SK-N-SH (cell line): Measurements from ENCODE around the gene RSRP1.

- RRBS, result no CpG with 5 or more reads among the region's 11 CpGs
CAGE:
- cytosol, long polyA plus RNA, result no peak
- long polyA plus RNA, result no peak
- nucleus, long polyA plus RNA, result no peak
These were observed 3.7 kb upstream of the LYPLA2 start for GRCh38 chr1:23787142-23787741.

- RRBS, result no CpG with 5 or more reads among the region's 4 CpGs
CAGE:
- cytosol, long polyA plus RNA, result no peak
- long polyA plus RNA, result no peak
- nucleus, long polyA plus RNA, result no peak
These were observed 1.2 kb downstream of the FUCA1 start for GRCh38 chr1:23866925-23867171.

DNA sequence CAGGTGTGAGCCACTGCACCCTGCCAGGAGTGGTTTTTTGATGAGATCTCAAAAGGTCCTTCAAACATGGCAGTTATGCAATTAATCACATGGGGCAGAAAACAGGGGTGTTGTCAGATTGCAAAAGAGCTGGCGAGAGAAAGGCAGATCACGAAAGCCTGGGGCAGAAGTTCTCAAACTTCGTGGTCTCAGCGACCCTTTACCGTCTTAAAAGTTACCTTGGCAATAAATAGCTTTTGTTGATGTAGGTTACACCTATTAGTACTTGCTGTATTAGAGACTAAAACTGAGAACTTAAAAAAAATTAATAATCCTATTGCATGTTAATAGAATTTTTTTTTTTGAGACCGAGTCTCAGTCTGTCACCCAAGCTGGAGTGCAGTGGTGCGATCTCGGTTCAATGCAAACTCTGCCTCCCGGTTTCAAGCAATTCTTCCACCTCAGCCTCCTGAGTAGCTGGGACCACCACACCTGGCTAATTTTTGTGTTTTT, 16.0 kb downstream of the CNR2 start:
- RRBS, result no CpG with 5 or more reads among the region's 9 CpGs
CAGE:
- cytosol, long polyA plus RNA, result no peak
- long polyA plus RNA, result no peak
- nucleus, long polyA plus RNA, result no peak

GRCh38 chr1:24502019-24502644, 504 bp upstream of the RCAN3 start:
- RRBS, result 3% methylated on average over 16 of the region's 39 CpGs
CAGE:
- cytosol, long polyA plus RNA, result no peak
- long polyA plus RNA, result no peak
- nucleus, long polyA plus RNA, result no peak

GRCh38 chr1:24671537-24671864, 28.4 kb downstream of the SRRM1 start:
- RRBS, result no CpG with 5 or more reads among the region's 5 CpGs
CAGE:
- cytosol, long polyA plus RNA, result no peak
- long polyA plus RNA, result no peak
- nucleus, long polyA plus RNA, result no peak

DNA sequence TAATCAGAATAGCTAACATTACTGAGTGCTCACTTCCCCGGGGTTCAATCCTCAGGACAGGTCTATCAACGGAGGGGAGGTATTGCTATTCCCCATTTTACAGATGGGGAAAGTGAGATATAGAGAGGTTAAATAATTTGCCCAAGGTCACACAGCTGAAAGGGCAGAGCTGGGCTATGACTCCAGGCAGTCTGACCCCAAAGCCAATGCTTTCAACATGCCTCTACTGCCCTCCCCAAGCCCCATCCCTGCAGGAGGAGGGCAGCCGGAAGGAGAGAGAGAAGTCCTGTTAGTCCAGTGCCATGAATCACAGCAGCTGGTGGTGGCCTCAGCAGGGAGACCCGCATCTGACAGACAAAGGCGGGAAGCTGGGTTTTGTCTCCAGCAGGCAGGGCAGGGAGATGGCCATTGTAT, 20.1 kb upstream of the CLIC4 start:
- RRBS, result no CpG with 5 or more reads among the region's 5 CpGs
CAGE:
- cytosol, long polyA plus RNA, result no peak
- long polyA plus RNA, result no peak
- nucleus, long polyA plus RNA, result no peak

GRCh38 chr1:24745685-24746145, 468 bp downstream of the CLIC4 start:
- RRBS, result under 1% methylated on average over 36 of the region's 64 CpGs
CAGE:
- cytosol, long polyA plus RNA, result no peak
- long polyA plus RNA, result no peak
- nucleus, long polyA plus RNA, result no peak

DNA sequence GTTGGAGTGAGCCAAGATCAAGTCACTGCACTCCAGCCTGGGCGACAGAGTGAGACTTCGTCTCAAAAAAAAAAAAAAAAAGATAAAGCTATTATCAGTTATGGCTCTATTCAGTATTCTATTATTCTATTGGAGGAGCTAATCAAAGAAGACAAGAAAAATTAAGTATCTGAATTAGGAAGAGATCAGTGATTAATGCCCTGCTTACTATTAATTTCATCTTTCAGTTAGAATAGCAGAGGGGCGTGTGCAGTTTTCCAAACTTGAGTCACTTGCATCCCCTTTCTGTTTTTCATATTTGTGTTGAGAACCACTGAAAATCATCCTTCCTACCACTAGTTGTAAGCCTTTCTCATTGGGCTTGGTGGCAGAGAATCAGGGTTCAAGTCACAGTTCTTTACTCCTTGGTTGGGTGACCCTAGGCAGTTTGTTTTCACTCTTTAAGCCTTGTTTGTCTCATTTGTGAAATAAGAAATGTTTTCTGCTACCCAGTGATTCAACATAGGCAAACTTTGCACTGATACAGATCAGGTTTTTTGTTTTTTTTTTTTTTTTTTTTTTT, 2.8 kb downstream of the CLIC4 start:
- RRBS, result no CpG with 5 or more reads among the region's 3 CpGs
CAGE:
- cytosol, long polyA plus RNA, result no peak
- long polyA plus RNA, result no peak
- nucleus, long polyA plus RNA, result no peak

- RRBS, result no CpG with 5 or more reads among the region's 3 CpGs
CAGE:
- cytosol, long polyA plus RNA, result no peak
- long polyA plus RNA, result no peak
- nucleus, long polyA plus RNA, result start-site peak on the plus strand at chr1:24761497-24761569, 5 and 16 reads in 2 replicates; start-site peak on the plus strand at chr1:24761733-24761802, 15 and 15 reads in 2 replicates
These were observed 16.1 kb downstream of the CLIC4 start for GRCh38 chr1:24761152-24762000.

DNA sequence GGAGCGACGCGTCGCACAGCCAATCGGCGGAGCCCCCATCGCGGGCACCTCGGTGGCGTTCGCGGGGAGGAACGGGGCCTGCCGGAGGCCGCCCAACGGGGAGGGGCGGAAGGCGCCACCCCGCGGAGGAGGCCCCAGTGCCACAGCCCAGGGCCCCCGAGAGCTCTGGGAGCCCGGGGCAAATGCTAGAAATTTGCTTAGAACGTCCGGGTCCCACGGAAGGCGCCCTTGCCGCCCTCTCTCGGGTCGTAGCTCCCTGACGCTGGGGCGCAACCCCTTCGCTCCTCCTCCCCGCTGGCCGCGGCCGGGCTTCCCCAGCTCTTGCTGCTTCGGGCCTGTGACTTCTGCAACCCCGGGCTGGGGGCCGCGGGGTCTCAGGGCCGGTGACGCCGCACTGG, 258 bp upstream of the RUNX3 start:
- RRBS, result 7% methylated on average over 26 of the region's 43 CpGs
CAGE:
- cytosol, long polyA plus RNA, result no peak
- long polyA plus RNA, result no peak
- nucleus, long polyA plus RNA, result no peak

DNA sequence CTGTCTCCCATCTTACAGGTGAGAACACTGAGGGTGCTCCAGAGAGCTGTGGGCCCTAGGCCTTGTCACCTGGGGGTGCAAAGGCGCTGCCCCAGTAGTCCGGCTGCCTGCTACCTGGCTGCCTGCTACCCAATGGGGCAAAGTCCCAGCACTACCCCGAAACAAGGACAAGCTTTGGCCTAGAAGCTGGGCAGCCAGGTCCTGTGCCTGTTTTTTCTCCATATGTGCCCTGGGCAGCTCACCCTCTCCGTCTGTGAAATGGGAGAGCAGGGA, 17.0 kb upstream of the RUNX3 start:
- RRBS, result no CpG with 5 or more reads among the region's 4 CpGs
CAGE:
- cytosol, long polyA plus RNA, result no peak
- long polyA plus RNA, result no peak
- nucleus, long polyA plus RNA, result no peak

GRCh38 chr1:24964627-24965600, 34.8 kb upstream of the RUNX3 start:
- RRBS, result no CpG with 5 or more reads among the region's 36 CpGs
CAGE:
- cytosol, long polyA plus RNA, result no peak
- long polyA plus RNA, result no peak
- nucleus, long polyA plus RNA, result no peak

GRCh38 chr1:25064822-25066287, 135.3 kb upstream of the RUNX3 start:
- RRBS, result 61% methylated on average over 3 of the region's 35 CpGs
CAGE:
- cytosol, long polyA plus RNA, result no peak
- long polyA plus RNA, result no peak
- nucleus, long polyA plus RNA, result no peak

- RRBS, result no CpG with 5 or more reads among the region's 15 CpGs
CAGE:
- cytosol, long polyA plus RNA, result no peak
- long polyA plus RNA, result no peak
- nucleus, long polyA plus RNA, result no peak
These were observed 86.5 kb downstream of the SYF2 start for GRCh38 chr1:25145707-25146251.

DNA sequence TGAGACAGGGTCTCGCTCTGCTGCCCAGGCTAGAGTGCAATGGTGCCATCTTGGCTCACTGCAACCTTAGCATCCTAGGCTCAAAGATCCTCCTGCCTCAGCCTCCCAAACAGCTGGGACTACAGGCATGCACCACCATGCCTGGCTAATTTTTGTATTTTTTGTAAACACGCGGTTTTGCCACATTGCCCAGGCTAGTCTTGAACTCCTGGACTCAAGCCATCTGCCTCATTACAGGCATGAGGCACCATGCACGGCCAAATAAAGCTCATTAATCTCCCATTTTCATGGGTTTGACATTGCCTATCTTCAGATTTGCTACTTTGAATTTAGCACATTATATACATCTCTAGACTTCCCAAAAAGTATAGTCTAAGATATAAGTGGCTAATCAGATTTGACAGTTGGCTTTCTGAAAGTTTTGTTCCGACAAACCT, 2.5 kb downstream of the RSRP1 start:
- RRBS, result no CpG with 5 or more reads among the region's 5 CpGs
CAGE:
- cytosol, long polyA plus RNA, result no peak
- long polyA plus RNA, result no peak
- nucleus, long polyA plus RNA, result start-site peak on the minus strand centred at position 63 of the sequence, 98 bp wide, 250 and 335 reads in 2 replicates

GRCh38 chr1:25245241-25245591, 2.0 kb downstream of the RSRP1 start:
- RRBS, result no CpG with 5 or more reads among the region's 5 CpGs
CAGE:
- cytosol, long polyA plus RNA, result no peak
- long polyA plus RNA, result no peak
- nucleus, long polyA plus RNA, result no peak

DNA sequence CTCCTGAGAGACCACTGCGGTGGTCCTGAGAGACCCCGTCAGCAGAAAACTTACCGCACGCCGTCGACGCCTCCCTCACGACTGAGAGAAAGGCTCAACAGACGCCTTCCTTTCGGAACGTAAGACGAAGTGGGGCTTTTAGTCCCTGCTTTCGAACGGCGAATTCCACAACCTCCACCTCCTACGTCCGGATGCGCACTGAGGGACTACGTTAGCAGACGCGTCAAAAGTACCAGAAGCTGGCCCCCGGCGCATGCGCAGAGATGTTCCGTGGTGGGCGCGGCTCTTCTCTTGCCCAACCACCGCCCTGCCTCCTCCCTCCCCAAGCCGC, at the start of gene RSRP1:
RSRP1 (minus strand) TSS at position 200 of the 331 bp plus-strand sequence.
- RRBS, result 1% methylated on average over 6 of the region's 29 CpGs
CAGE:
- cytosol, long polyA plus RNA, result no peak
- long polyA plus RNA, result no peak
- nucleus, long polyA plus RNA, result no peak

GRCh38 chr1:25334578-25334849, 3.6 kb upstream of the TMEM50A start:
- RRBS, result no CpG with 5 or more reads among the region's 4 CpGs
CAGE:
- cytosol, long polyA plus RNA, result no peak
- long polyA plus RNA, result no peak
- nucleus, long polyA plus RNA, result no peak

- RRBS, result no CpG with 5 or more reads among the region's 3 CpGs
CAGE:
- cytosol, long polyA plus RNA, result no peak
- long polyA plus RNA, result no peak
- nucleus, long polyA plus RNA, result no peak
These were observed 2.2 kb downstream of the TMEM50A start for GRCh38 chr1:25340329-25340740.

DNA sequence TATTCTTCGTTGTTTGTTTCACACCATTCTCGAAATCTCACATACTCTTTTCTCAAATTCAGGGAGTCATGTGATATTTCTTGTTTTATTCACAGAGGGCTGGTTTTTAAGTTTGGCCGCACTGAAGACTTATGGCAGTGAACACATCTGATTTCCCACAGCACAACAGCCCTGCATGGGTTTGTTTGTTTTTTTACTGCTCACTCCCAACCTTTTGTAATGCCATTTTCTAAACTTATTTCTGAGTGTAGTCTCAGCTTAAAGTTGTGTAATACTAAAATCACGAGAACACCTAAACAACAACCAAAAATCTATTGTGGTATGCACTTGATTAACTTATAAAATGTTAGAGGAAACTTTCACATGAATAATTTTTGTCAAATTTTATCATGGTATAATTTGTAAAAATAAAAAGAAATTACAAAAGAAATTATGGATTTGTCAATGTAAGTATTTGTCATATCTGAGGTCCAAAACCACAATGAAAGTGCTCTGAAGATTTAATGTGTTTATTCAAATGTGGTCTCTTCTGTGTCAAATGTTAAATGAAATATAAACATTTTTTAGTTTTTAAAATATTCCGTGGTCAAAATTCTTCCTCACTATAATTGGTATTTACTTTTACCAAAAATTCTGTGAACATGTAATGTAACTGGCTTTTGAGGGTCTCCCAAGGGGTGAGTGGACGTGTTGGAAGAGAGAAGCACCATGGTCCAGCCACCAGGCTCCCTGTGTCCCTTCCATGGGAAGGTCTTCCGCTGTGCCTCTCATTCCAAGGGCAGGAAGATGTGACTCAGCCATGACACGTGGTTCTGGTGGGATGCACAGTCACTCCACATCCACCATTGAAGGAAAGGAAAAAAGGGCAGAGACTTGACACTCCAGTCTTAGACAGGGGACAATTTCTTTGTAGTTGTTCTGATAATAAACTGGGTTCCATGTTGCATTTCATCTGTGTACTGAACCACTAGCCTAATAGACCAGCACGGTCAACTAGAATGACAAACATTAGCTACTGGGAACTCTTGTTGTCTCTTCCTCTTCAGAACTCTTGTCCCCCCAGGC, 22.8 kb downstream of the TMEM50A start:
- RRBS, result no CpG with 5 or more reads among the region's 9 CpGs
CAGE:
- cytosol, long polyA plus RNA, result no peak
- long polyA plus RNA, result no peak
- nucleus, long polyA plus RNA, result no peak